Pulmonary lymph node (tissue), 1 donor: ENCODE data around the gene CD163L1.

DNA sequence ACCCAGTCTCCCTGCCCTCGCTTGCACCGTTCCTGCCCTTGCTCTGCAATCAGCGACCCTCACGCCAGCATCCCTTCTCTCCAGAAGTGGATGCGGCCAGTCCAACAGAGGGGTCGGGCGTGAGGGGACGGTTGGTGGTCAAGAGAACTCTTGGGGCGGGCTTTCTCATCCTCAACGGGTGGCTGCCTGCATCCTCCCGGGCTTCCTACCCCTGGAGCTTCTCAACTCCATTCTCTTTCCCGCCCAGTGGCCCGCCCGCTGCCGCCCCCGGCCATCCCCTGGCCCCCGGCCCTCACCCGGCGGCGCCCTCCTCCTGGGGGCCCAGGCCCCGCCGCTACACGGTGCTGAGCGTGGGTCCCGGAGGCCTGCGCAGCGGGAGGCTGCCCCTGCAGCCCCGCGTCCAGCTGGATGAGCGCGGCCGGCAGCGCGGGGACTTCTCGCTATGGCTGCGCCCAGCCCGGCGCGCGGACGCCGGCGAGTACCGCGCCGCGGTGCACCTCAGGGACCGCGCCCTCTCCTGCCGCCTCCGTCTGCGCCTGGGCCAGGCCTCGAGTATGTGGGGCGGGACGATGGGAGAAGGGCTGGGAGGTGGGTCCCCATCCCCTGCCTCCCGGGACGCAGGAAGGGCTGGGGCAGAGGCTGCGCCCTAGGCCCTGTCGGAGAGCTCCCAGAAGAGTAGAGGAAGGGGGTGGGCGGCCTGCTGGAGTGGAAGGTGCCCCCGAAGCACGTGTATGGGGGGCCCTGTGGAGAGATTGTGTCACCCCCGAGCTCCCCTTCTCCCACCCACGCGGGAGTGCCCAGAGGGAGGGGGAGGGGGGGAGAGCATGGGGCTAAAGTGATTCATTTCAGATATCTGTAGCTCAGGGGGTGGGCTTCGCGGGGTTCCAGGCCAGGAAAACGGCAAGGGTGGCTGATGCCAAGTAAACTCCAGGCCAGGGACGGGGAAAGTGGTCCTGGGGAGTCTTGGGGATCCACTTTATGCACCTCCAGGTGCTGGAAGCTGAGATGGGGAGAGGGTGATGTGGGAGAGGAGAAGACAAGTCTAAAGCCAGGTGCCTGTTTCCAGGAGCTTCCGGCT lies 1.5 kb downstream of the LAG3 start:
- PRO-cap, result no peak

DNA sequence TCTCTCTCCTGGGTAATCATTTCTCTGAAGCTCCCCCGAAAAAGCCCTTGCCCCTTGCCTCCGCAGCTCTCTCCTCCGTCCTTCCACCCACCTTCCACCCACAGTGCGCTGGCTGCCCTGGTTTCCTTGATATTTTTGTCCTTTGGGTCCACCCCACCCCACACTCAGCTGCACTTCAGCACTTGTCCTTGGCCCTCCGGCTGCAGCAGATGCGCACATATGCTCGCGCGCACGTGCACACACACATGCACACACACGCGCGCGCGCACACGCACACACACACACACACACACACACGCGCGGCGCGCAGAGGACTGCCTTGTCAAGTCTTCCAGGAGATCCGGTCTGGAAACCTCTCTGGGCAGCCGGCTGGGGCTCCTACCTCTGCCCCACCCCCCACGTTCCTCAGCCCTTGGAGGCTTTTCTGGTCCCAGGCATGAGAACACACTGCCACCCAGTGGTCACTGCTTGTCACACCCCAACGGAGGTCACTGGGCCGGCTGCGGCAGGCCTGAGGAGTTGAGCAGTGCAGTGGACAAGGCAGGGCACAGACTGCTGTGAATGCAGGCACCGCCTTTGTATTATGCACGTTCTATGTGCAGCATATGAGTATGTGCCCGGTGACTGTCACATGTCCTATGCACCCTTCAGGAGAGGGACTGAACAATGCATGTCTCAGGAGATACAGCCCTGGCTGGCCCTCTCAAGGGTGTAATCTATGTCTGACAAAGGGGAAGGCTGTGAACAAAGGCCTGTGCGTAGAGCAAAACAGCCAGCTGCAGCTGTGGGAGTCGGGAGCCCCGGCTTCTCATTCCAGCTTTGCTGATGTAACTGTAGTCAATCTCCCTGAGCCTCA lies 6.6 kb downstream of the LAG3 start:
- PRO-cap, result bidirectional peak, plus-strand start at position 336 of the sequence, minus-strand start at position 190 of the sequence

GRCh38 chr12:6792972-6793474 lies 3.7 kb downstream of the CD4 start:
- PRO-cap, result no peak

- PRO-cap, result unidirectional peak, plus-strand start at chr12:6818970
Measured at GRCh38 chr12:6818835-6819575, 2.6 kb upstream of the GPR162 start.

- PRO-cap, result bidirectional peak, plus-strand start at chr12:6868117, minus-strand start at chr12:6868062
Measured at GRCh38 chr12:6867678-6868465, 541 bp downstream of the TPI1 start.

- PRO-cap, result no peak
Measured at GRCh38 chr12:6884496-6885117, 11.5 kb upstream of the SPSB2 start.

- PRO-cap, result bidirectional peak, plus-strand start at chr12:6891225, minus-strand start at chr12:6891115
Measured at GRCh38 chr12:6890864-6891953, 13.4 kb upstream of the LRRC23 start.

GRCh38 chr12:6933623-6934849 lies 6.3 kb downstream of the ATN1 start:
- PRO-cap, result bidirectional peak, plus-strand start at chr12:6934530, minus-strand start at chr12:6934289

- PRO-cap, result bidirectional peak, plus-strand start at chr12:6944660, minus-strand start at chr12:6944621
Measured at GRCh38 chr12:6944378-6945061, 698 bp downstream of the C12orf57 start.

GRCh38 chr12:6956952-6957648 lies 5.9 kb downstream of the PTPN6 start:
- PRO-cap, result no peak

- PRO-cap, result no peak
Measured at GRCh38 chr12:6962532-6963441, 7.7 kb downstream of the PHB2 start.

DNA sequence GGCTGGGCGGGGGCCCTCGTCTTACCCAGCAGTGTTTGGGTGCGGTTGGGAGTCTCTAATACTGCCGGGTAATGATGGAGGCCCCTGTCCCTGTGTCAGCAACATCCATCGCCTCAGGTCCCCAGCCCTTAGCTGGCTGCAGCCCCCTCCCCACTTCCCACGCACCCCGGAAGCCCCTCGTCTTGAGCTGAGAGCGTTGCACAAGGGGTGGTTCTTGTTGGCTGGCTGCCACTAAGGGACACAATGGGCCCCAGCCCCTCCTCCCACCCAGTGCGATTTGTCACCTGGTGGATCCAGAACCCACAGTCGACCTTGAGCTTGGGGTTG lies 6.8 kb downstream of the PHB2 start:
- PRO-cap, result no peak

DNA sequence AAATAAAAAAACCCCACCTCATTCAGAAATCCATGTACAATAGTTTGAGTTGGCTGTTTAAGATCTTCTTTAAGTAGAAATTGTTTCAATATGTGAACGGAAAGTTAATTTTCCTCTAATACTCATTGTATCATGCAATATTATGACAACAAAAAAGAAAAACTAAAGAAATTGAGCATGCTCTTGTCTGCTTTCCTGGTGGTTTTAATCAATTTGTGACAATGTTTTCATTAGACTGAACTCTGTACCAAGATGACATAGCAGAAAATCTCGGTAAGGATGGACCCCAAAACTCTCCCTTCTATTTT lies 11.1 kb downstream of the C1S start:
- PRO-cap, result no peak

GRCh38 chr12:7101719-7102244 lies 7.2 kb downstream of the C1RL start:
- PRO-cap, result no peak

- PRO-cap, result no peak
Measured at GRCh38 chr12:7124272-7125008, 4.2 kb downstream of the RBP5 start.

- PRO-cap, result unidirectional peak, minus-strand start at chr12:7131716
Measured at GRCh38 chr12:7131649-7132121, 1.5 kb downstream of the CLSTN3 start.

- PRO-cap, result unidirectional peak, minus-strand start at chr12:7444153
Measured at GRCh38 chr12:7443841-7444517, at the start of gene CD163L1. Gene CD163L1 (minus strand): TSS chr12:7444153.

- PRO-cap, result no peak
Measured at GRCh38 chr12:7751502-7752063, 4.4 kb upstream of the CLEC4C start.

- PRO-cap, result no peak
Measured at GRCh38 chr12:7923902-7924506, 12.0 kb downstream of the SLC2A3 start.

GRCh38 chr12:8052577-8053092 lies 13.5 kb downstream of the C3AR1 start:
- PRO-cap, result no peak